Occipital lobe (tissue), 2 donors: ENCODE measurements around a stretch of chr2.

- RAMPAGE, long total RNA = no peak
Measured at GRCh38 chr2:105356300-105357338, 19.3 kb downstream of the C2orf49 start.

DNA sequence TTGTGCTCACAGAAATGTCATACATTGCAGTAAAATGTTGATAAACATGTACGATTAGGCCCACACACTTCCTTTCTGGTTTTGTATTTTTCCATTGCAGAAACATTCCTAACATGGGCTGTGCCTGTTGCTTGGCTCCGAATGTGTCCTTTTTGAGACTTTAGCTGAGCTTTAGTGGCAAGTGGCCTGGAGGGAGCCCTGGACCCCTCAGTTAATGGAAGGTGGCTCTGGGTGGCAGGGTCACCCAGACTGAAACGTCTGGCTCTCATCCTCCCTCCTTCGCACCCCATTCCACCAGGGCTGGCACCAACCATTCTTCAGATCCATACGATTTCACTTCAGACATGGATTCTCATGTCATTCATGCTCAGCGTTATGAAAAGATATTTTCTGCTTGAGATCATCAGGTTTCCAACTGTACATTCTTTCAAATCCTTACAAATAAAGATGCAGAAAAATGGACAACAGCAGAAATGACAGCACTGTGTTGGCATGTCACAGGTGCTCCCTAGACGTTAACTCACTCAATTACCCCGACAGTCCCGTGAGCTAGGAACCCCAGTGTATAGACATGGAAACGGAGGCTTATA lies 17.9 kb downstream of the FHL2 start:
- RAMPAGE, long total RNA = no peak

- RAMPAGE, long total RNA = no peak
Measured at GRCh38 chr2:105399496-105400006, 700 bp upstream of the FHL2 start.

GRCh38 chr2:105409620-105410409 lies 11.0 kb upstream of the FHL2 start:
- RAMPAGE, long total RNA = no peak

GRCh38 chr2:105428514-105429065 lies 29.7 kb upstream of the FHL2 start:
- RAMPAGE, long total RNA = no peak

GRCh38 chr2:105454560-105455563 lies 56.0 kb upstream of the FHL2 start:
- RAMPAGE, long total RNA = no peak

GRCh38 chr2:105460092-105460908 lies 61.4 kb upstream of the FHL2 start:
- RAMPAGE, long total RNA = no peak

DNA sequence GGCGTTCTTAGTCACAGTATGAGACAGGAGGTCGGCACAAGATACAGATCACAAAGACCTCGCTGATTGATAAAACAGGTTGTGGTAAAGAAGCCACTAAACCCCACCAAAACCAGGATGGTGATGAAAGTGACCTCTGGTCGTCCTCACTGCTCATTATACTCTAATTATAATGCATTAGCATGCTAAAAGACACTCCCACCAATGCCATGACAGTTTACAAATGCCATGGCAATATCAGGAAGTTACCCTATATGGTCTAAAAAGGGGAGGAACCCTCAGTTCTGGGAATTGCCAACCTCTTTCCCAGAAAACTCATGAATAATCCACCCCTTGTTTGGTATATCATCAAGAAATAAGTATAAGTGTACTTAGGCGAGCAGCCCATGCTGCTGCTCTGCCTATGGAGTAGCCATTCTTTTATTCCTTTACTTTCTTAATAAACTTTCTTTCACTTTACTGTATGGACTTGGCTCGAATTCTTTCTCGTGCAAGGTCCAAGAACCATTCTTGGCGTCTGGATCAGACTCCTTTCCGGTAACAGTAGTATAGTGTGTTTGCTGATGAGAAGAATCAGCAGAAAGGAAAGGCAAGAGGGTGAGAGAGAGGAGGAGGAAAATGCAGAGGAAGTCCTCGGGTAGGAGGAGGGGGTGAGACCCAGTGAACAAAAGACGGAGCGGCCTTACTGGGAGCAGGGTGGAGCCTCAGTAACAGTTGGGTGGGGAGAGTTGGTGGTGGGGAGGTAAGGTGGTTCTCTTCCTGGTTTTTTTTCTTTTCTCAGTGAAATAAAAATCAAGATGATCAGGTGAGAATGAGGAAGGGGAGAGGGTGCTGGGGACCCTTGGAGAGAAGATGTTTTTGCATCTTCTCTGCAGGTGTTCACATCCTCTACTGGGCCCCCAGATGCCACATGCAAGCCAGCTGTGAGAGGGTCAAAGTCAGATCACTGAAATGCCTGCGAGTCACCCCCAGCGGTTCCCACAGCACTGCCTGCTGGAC lies 69.4 kb upstream of the FHL2 start:
- RAMPAGE, long total RNA = no peak

DNA sequence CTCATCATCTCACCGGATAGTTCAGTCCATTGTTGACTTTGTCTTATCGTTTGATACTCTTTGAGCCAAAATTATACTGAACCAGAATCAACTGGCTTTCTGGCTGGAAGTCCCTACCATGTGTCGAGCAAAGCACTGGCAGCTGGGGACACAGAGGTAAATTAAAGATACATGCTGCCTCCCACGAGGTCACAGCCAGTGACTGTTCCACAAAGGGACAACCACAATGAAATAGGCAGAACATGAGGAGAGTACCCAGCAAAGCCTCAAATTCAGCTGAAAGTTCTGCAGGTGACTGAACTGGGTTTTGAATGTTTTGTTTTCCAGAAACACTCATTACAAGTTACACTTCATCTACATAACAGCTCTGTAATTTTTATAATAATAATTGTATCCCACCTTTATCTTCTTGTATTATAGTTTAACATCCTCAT lies 91.5 kb upstream of the FHL2 start:
- RAMPAGE, long total RNA = no peak

DNA sequence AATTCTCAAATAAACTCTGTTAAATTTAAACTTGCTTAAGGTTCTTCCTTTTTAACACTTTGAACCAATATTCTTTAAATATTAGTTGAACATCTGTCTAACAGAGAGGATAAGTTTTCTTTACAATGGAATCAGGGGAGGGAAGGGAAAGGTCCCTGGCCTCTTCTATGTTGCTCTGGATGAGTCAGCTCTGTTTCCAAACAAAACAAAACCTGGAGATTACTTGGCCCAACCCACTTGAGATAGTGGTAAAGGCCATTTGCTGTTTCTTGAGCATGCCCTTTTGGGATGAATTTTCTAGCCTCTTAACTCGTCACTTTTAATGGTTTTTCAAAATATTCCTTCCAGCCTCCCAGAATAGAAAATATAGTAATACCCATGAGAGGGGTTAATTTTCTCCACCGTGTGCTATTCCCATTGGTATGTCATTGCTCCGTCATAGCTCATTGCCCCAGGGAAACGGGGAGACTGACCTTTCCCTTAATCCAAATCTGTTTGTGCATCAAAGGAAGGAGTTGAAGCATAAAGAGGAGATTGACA lies 112.2 kb upstream of the FHL2 start:
- RAMPAGE, long total RNA = no peak

DNA sequence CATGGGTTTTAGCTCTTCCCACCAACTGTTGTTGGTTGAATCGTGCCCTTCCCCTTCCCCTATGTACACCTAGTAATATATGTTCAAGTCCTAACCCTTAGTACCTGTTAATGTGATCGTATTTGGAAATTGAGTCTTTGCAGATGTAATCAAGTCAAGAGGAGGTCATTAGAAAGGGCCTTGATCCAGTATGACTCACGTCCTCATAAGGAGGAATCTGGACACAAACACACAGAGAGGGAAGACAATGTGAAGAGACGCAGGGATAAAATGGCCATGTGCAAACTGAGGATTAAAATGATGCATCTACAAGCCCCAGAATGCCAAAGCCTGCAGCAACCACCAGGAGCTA lies 171.5 kb upstream of the NCK2 start:
- RAMPAGE, long total RNA = no peak

GRCh38 chr2:105604845-105605522 lies 139.7 kb upstream of the NCK2 start:
- RAMPAGE, long total RNA = no peak

- RAMPAGE, long total RNA = no peak
Measured at GRCh38 chr2:105739258-105739990, 5.3 kb upstream of the NCK2 start.

GRCh38 chr2:105757266-105757968 lies 12.7 kb downstream of the NCK2 start:
- RAMPAGE, long total RNA = no peak

GRCh38 chr2:105776924-105777533 lies 32.3 kb downstream of the NCK2 start:
- RAMPAGE, long total RNA = no peak

DNA sequence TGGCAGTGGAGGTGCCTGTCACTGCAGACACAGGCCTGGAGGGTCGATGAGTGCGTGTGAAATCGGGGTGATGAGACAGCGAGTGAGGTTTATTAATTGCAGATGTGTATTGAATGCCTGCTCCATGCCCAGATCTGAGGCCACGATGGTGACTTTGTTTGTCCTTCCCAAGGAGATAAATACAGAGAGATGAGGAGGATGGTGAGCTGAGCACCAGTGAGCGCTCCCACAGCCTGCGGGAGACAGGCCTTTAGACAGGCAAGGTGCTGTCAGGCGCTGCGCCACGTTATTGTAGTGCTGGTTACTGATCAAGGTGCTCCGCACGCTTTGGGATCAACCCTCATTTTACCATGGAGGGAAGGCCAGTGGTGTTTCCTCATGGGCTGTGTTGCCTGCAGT lies 126.3 kb downstream of the NCK2 start:
- RAMPAGE, long total RNA = no peak

- RAMPAGE, long total RNA = no peak
Measured at GRCh38 chr2:106096668-106097216, 31.3 kb downstream of the ECRG4 start.

DNA sequence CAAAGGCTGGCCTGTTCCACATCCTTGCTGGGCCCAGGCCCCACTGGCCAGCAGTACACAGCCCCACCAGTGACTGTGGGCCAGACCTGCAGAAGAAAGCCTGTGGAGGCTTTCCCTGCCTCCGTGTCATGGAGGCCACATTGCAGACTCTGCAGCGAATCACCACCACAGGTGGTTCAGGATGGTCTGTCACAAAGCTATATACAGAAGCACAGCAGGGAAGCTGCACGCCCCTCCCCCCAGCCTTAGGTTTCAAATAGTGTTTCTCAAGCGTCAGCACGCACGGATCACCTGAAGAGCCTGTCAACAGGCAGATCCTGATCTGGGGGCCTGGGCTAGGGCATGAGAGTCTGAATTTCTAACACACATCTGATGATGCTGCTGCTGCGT lies 31.8 kb downstream of the ECRG4 start:
- RAMPAGE, long total RNA = no peak

GRCh38 chr2:106137923-106138498 lies 56.1 kb downstream of the UXS1 start:
- RAMPAGE, long total RNA = no peak

DNA sequence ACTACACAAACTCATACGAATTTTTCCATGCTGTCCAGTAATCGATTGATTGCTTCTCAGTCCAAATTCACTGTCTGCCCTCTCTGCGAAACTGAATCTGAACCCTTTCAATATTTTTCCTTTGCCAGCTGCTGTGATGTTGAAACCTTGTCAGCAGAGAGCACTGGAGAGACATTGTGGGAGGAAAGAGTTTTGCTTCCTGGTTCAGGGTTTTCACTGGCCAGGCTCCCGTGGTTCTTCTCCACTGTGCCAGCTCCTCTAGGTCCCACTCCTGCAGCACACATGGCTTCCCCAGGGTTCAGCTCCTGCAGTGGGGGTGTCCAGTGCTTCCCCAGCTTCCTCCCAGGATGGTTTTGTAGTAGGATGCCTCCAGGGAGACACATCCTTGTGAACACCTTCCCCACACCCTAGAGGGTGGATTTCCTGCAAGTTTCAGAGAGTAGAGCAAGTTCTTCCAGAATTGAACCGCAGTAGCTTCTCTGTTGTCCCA lies 24.0 kb upstream of the SULT1C3 start:
- RAMPAGE, long total RNA = no peak